Esophagus squamous epithelium (tissue), 4 donors: ENCODE measurements around the gene VAX1.

DNA sequence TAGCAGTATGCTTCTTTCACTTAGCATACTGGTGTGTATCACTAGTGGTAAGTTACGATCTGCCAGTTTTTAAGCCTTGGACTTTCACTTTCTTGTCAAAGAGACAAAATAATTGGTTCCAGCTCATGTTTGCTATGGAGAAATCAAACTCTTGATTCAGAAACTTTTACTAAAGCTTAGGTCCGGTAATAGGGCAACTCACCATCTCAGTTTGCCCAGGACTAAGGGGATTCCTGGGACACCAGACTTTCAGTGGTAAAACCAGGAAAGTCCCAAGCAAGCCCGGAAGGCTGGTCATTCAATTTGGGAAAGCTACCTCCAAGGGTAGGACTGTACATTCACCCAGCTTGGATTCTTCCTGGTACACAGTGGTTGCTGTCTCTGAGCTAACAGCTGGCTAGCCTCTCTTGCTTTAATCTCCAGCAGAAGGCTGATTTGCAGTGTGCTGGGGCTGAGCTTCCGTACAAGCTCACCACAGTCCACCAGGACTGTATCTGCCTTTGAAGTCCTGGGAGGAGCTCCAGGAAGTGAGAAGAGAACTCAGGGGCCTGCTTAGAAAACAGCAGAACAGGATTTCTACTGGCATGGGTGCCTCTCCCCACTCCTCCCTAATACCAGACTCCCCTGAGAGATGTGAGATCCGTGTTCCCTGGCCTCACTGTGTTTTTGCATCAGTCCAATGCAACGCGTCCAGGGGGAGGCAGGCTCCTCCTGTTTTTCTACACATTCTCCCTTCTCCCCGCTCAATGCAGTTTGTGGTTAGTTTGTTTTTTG is 6.7 kb downstream of the AFAP1L2 start:
- PRO-cap = no peak
- RAMPAGE, long total RNA, 4 experiments = no peak in any of the 4 experiments

GRCh38 chr10:114485559-114485829 is 81.2 kb upstream of the AFAP1L2 start:
- PRO-cap = bidirectional peak, plus-strand start at chr10:114485924, minus-strand start at chr10:114485706
- RAMPAGE, long total RNA, 4 experiments = no peak in any of the 4 experiments

DNA sequence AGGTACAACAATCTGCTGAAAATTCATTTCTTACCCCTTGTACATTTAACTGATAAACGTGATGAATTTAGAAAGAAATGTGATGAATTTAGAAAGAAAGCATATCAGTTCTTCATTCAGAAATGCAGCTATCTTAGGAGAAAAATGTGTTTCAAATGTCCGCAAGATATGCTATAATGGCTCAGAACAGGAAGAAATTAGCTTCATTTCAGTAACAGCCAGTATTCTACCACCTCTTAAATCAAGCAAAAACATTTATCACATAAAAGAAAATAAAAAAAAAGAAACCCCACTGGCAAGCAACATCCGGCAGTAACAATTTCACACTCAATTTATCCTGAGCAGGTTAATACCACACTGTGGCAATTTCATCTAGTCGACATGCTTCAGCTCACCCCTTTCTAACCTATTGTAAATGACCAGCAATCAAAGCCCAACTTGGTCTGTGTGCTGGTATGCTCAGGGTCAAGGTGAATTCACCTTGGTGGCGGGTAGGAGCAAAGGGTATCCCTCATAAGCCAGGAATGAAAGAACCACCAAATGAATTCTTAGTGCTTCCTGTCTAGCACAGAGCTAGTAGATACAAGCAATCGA is 109.0 kb upstream of the AFAP1L2 start:
- PRO-cap = no peak
- RAMPAGE, long total RNA, 4 experiments = no peak in any of the 4 experiments

DNA sequence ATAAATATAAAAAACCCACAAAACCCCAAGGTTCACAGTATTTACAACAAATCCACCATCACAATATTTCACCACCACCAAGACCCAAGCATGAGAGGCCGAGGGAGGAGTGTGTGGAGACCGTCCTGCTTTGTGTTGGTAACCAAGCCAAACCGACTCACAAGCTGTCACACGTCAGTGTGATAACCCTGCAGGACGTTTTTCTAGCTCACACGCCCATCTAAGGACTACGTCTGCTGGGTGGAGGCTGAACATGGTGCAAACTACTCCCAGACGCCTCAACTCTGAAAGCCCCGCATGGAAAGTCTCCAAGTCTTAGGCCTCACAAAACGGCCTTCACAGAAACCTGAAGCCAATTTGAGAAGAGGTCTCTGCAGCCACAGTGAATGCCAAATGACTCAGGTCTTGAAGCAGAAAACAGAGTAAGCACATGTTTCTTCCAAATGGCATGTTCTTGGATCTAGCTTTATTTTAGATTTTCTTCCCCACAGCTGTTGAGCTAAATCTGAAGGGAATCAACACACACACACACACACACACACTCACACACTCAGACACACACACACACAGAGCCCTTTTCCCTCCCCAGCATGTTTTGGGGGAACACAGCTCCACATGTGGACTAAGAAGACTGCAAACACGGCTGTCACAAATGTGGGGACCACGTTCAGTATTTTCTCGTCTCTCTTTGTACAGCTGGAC is 116.5 kb downstream of the ABLIM1 start:
- PRO-cap = bidirectional peak, plus-strand start at position 230 of the sequence, minus-strand start at position 153 of the sequence
- RAMPAGE, long total RNA, 4 experiments = no peak in any of the 4 experiments

GRCh38 chr10:114573390-114573756 is 84.7 kb downstream of the ABLIM1 start:
- PRO-cap = no peak
- RAMPAGE, long total RNA, 4 experiments = no peak in any of the 4 experiments

- PRO-cap = unidirectional peak, minus-strand start at chr10:114634715
- RAMPAGE, long total RNA, 4 experiments = no peak in any of the 4 experiments
These were observed 23.4 kb downstream of the ABLIM1 start for GRCh38 chr10:114634504-114635249.

- PRO-cap = no peak
- RAMPAGE, long total RNA, 4 experiments = no peak in any of the 4 experiments
These were observed 55.2 kb upstream of the FHIP2A start for GRCh38 chr10:114766301-114766834.

DNA sequence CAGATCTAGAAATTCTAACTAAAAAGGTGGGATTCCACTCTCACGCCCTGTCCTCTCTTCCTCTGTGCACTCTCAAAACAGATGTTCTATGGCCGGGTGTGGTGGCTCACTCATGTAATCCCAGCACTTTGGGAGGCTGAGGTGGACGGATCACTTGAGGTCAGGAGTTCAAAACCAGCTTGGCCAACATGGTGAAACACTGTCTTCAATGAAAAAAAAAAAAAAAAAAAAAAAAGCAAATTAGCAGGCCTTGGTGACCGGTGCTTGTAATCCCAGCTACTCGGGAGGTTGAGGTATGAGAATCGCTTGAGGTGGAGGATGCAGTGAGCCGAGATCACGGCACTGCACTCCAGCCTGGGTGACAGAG is 52.6 kb upstream of the FHIP2A start:
- PRO-cap = no peak
- RAMPAGE, long total RNA, 4 experiments = no peak in any of the 4 experiments

DNA sequence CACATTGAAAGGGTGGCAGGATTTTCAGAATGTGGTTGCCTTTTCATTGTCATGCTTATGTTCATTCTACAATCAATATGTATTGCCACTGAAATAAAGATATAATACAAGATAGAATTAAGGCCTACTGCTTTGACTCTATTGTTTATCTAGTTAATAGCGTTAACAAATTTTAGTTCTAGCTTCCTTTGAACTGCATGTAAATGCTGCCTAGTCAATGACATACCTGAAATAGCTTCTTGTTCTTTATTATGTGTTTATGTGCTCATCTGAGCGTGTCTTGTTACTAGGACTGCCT is 465.4 kb downstream of the GFRA1 start:
- PRO-cap = no peak
- RAMPAGE, long total RNA, 4 experiments = no peak in any of the 4 experiments

- PRO-cap = no peak
- RAMPAGE, long total RNA, 4 experiments = no peak in any of the 4 experiments
These were observed 28.6 kb upstream of the C10orf82 start for GRCh38 chr10:116698216-116698821.

- PRO-cap = no peak
- RAMPAGE, long total RNA, 4 experiments = no peak in any of the 4 experiments
These were observed 24.8 kb upstream of the HSPA12A start for GRCh38 chr10:116767228-116767517.

- PRO-cap = no peak
- RAMPAGE, long total RNA, 4 experiments = no peak in any of the 4 experiments
These were observed 31.4 kb downstream of the ENO4 start for GRCh38 chr10:116880533-116881363.

DNA sequence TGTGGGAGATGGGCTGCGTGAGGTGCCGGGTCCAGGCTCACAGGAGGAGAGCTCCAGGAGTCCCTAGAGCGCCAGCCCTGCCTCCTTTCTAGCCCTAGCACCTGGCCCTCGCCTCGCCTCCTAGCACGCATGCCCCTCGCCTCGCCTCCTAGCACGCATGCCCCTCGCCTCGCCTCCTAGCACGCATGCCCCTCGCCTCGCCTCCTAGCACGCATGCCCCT is 11.8 kb downstream of the VAX1 start:
- PRO-cap = no peak
- RAMPAGE, long total RNA, 4 experiments = no peak in any of the 4 experiments

DNA sequence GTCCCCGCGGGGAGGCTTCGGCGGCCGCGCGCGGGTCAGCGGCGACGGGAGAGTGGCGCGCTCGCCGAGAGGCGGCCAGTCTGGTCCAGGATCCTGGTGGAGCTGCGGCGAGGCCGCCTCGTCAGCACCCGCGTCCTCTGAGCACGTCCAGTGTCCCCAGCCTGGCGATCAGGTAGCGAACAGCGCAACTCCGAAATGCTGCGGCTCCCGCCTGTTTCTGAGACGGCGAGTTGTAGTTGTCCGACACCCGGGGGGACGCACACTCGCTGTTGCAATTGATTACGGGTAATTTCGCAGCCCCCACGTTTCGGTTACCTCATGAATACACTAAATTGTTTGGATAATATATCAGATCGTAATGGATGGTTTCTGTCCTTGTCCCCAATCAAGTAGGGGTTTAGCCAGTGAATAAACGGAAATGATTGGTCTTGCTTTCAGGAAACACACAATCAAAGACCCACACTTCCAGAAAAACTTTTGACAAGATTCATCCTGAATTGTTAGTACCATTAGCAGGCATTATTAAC is at the start of gene VAX1:
Gene VAX1, minus strand, starts transcription at position 54 of the 527 bp plus-strand sequence.
- PRO-cap = no peak
- RAMPAGE, long total RNA, 4 experiments = no peak in any of the 4 experiments

DNA sequence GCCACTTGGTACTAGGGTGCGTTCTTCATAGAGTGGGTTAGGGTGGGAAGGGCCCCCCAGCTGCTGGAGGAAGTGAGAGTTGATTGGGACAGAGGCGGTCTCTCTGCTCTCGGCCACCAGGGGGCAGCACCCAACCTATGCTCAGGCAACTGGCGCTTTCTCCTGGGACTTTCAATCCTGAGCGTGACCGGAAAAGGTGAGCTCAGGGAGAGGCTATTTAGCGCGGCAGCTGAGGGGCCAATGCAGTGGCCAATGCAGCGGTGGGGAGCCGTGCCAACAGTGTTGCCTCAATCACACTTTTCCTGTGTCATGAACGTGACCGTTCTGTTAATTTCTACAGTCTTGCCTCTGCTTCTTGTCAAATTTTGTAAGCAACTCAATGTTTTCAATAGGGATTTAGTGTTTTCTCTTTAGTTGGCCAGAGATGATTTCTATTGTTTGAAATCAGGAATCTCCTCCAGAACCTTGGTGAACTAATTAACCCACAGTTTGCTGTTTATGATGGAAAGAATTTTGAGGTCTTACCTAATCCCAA is 67.8 kb upstream of the PDZD8 start:
- PRO-cap = no peak
- RAMPAGE, long total RNA, 4 experiments = no peak in any of the 4 experiments

DNA sequence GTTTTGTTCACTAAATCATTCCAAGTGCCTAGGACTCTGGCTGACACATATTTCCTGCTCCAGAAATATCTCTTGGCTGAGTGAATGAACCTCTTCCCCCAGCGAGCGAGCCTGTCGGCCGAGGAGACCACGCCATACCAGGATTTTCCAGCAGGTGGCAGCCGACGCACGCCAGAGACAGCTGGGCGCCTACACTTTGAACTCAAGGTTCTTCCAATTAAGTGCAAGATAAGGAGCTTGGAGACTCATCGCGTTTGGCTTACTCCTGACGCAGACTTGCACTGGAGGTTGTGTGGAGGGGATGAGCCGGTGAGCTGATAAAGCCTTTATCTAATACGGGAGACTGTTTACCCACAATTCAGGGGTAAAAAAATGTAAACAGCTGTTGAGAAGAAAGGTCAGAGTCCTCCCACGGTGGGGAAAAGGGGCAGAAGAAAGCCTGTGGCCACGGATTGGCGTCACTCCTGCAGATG is 46.0 kb upstream of the EMX2 start:
- PRO-cap = no peak
- RAMPAGE, long total RNA, 4 experiments = no peak in any of the 4 experiments

DNA sequence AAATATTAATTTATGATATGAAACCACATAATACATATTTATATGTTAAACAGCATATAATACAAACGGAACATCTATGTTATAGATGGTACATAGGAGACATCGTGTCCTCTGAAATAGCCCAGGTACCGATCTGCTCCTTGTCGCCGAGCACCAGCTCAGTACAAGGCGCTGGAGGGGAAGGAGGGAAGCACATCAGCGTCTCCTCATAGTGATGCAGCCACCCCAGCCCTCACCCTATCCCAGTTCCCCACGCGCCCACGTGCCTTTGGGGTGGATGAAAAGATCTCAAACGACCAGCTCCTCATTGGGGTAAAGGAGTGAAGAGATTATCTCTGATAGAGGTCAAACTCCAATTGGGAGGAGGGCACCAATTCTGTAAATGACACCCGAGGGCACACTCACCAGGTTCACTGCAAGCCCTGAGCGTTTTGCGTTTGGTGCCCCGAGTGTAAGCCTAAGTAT is 9.1 kb upstream of the EMX2 start:
- PRO-cap = no peak
- RAMPAGE, long total RNA, 4 experiments = no peak in any of the 4 experiments

- PRO-cap = no peak
- RAMPAGE, long total RNA, 4 experiments = no peak in any of the 4 experiments
These were observed 14.3 kb downstream of the RAB11FIP2 start for GRCh38 chr10:118032406-118032841.

DNA sequence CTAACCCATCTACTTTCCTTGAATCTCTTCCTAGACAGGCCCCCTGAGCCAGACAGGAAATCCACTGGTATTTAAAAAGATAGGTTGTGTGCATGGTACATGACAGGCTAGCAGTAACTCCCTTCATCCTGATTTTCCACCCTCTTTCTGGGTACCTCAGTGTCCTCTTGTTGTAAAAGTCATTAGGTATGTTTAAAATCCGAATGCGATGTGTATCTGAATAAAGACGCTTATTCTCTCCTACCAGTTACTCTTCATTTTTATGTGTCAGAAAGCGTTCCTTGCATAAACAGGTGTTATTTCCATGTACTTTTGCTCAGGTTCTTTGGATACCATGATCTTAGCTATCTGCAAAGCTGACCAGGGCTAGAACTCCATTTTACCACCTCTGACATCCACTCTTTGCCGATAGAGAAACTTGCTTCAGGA is 43.9 kb downstream of the FAM204A start:
- PRO-cap = no peak
- RAMPAGE, long total RNA, 4 experiments = no peak in any of the 4 experiments

DNA sequence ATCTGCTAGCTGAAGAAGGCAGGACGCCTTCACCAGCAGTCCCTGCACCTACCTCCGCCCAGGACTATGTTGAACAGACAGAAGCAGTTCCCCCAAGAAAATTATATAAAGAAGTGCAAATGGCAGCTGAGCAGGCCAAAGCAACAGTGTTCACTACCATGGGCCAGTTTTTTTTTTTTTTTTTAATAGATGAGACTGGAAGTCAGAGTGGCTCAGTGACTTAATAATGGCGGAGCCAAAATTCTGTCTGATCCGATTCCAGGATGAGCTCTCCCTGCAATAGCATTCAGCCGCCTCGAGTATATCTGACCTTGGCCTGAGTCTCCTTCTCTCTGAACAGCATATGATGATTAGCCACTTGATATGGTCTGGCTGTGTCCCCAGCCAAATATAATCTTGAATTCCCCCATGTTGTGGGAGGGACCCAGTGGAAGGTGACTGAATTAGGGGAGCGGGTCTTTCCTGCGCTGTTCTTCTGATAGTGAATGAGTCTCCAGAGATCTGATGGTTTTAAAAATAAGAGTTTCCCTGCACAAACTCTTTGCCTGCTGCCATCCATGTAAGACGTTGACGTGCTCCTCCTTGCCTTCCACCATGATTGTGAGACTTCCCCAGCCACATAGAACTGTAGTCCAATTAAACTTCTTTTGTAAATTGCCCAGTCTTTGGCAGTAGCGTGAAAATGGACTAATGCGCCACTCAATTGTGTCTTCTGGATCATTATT is 76.8 kb upstream of the PRLHR start:
- PRO-cap = no peak
- RAMPAGE, long total RNA, 4 experiments = no peak in any of the 4 experiments